ENCODE results near the gene TNFSF15.

DNA sequence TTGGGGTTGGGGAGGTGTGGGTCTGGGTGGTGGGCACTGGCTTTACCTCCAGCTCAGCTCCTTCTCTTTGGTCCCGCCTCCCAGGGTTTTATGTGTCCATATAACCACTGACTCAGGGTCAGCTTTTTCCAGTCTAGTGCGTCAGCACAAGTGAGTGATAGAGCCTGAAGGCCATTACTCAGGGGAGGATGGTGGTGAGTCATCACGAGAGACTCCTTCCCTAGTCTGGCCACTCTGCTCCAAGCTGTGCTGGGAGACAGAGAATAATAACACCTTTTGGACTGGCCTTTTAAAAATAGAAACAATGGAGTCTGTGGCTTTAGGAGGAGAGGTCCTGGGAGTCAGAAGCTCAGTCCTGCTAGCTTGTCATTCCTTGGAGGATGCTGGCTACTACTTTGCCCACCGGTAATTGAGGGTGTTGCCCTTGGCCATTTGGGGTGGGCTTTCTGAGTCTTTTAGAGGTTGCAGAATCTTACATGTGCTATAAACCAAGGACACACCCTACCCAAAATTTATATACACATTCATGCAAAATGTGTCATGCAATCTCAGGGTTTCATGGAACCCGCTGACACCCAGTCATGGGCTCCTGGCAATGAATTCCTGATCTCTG, 35.5 kb upstream of the ATP6V1G1 start:
- PRO-cap, result no peak

DNA sequence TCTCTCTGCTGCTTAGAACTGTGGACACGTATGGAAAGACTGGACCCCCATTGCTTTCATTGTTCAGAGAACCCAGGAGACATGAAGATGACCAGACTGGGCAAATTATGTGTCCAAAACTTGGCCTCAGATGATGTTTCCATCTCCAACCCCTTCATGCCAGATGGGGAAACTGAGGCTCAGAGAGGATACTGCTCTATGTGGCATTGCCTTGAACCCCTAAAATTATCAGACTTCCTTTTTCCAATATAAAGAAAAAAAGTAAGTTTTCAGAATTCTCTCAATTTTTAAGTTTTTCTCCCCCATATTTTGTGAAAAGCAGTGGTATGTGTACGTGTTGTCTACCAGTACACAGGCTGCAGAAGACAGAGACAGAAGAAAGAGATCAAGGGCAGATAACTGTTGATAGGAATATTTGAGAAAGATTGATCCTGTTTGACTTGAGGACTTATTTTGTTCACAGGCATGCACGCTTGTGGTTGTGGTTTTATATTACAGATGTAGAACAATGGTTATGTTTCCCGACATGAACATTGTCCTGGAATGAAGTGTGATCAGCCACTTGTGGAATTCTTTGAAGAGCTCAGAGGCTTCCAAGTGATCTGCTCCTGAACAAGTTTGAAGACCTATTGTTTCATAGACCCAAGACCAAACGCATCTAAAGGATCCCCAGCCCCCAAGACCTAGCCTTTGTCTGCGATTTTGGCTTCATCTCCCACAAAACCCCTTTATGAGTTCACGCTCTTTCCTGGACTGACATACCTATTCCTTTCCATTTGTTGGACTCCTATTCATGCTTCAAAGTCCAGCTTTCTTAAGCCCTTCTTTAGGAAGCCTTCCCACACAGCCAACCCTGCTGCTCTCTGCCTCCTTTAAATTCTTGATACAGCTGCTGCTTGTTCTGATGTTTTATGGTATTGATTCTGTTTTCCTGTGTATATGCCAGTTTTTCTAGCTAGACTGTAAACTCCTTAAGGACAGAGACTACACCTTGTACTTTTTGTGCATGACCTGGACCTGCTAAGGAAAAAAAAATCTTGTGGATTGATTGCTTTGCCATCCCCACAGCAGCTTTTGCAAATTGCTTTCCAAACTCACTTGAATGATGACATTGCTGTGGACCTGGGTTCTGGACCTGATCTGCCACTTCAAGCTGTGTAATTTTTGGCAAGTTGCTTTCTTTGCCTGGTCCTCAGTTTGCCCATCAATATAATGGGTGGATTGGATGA, 13.6 kb downstream of the TEX53 start:
- PRO-cap, result no peak

DNA sequence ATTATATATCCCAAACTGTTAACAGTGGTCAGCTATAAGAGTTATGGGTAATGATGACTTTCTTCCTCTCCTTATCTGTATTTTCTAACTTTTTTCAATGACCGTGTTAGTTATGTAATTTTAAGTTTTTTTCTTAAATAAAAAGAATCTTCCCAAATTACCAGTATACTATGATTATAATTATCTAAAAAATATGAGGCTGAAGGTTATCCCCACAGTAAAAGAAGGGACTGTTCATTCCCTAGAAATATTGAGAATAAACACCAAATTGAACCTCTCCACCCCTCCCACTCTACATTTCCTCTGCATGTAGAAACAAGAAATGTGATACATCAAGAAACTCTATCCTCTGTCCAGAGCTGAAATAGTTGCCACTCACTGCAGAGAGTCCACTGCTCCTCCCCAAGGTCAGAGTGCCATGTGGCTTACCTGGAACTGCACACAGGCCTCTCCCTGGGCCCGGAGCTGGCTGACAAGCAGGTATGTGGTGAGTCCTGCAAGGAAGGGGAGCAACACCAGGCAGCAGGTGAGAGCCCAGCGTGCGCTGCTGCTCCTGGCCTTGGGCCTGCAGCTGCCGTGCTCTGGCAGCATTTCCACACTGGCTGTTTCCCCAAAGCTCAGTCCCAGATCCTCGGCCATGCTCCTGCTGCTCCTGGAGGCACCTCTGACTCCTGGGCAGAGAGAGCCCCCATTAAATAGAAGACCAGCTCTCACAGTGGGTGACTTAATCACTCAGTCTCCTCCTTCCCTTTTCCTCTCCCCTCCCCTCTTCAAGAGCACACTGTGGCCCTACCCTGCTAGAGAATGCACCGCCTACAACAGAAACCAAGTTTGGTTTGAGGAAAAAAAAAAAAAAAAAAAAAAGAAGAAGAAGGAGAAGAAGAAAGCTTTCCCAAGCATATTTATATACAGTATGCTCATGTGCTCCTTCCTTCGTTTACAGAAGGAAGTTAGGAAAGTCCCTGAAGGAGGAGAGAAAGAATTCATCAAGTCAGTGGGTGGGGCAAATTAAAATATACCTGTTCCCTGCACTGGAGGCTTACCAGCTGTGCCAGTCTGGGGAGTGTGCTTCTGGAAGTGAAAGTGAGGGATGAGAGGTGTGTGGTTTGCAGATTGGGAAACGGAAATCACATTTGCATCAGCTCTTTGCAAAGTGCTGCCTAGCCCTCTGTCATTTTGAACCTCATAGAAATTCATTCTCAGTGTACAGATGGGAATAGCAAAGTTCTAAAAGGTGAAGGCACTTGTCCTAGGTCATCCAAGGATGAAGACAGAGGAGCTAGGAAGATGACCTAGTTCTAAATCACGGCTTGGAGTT, at the start of gene TNFSF15:
TNFSF15 (minus strand) TSS at position 666 of the 1,318 bp plus-strand sequence.
- PRO-cap, result no peak

- PRO-cap, result no peak
Measured at GRCh38 chr9:115118892-115119483, 1.0 kb upstream of the TNC start.

GRCh38 chr9:115743967-115744704, 409.5 kb upstream of the PAPPA start:
- PRO-cap, result no peak

DNA sequence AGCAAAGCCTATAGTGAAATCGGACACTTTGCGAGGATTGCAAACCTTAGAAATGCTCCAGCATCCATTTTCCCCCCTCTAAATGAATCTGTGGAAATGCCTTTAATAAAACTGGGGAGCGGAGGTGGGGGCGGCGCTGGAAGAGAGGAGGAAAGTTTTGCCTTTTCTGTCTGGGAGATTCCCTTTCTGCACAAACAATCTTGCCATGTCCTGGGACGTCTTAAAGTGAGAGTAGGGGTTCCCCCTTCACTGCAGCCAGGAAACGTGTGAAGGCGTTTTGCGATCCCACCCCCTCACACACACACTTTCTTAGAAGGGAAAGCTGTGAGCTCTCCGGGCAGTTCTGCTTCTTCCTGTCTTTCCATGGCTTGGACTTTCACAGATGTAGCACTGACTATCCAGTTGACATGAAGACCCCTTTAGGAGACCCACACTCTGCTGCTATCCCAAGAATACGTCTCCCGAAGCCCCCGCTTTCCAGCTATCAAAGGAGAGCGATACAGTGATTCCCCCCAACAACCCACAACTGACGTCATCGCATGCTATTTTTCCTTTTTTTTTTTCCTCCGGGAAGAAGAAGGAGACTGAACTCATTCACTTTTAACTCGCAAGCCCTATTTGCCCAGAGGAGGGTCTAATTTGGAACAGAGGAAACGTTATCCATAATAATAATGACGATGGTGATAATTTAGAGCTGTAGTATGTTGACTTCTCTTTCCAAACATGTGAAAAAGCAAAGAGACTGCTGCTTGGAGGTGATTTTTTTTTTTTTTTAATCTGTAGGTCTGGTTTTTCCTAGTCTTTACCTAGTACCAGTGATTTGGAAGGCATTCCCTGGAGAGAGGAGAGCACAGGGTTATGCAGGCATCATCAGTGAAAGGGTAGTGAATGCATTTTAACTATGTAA, 2.0 kb downstream of the PAPPA start:
- PRO-cap, result no peak

DNA sequence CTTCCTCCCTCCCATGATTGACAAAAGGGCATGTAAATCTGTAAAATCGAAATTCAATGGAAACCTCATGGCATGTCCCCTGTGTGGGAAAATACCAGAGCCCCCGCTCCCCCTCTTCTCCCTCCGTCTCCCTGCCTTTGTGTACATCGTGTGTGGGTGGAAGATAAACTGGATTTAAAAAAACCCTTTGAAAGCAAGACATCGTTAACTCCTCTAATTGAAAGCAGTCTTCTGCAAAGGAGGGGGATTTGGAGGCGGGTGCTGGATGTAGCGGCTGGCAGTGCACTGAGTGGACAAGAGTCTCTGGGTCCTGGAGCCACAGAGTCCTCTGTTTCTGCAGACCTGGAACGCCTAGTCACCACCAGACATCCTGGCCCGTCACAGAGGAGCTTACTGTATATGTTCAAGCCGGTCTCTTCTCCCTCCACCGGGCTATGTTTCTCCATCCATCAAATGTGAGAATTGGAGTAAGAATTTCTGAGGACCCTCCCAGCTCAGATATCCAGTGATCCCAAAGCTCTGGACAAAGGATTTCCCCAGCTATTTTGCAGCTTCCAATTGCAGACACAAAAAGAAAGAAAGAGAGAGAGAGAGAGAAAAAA, 169.5 kb downstream of the PAPPA start:
- PRO-cap, result no peak

DNA sequence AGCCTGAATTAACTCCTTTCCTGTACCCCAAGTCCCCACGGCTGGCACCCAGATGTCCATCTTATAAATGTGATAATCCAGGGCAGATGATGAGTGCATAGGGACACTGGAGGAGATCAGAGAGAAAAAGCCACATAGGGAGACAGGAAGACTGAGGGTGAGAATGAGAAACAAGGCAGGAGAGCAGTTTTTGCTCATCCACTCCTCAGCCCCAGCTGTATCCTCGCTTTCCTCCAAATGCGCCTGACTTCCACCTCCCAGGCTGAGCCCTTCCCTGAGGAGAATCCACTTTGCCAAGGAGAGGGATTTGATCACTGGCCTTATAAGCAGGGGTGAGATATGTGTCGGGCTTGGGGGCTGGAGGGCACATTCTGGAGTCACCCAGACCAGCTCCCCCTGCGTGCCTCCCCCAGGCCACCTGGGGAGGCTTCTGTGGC, 211.3 kb downstream of the PAPPA start:
- PRO-cap, result no peak

DNA sequence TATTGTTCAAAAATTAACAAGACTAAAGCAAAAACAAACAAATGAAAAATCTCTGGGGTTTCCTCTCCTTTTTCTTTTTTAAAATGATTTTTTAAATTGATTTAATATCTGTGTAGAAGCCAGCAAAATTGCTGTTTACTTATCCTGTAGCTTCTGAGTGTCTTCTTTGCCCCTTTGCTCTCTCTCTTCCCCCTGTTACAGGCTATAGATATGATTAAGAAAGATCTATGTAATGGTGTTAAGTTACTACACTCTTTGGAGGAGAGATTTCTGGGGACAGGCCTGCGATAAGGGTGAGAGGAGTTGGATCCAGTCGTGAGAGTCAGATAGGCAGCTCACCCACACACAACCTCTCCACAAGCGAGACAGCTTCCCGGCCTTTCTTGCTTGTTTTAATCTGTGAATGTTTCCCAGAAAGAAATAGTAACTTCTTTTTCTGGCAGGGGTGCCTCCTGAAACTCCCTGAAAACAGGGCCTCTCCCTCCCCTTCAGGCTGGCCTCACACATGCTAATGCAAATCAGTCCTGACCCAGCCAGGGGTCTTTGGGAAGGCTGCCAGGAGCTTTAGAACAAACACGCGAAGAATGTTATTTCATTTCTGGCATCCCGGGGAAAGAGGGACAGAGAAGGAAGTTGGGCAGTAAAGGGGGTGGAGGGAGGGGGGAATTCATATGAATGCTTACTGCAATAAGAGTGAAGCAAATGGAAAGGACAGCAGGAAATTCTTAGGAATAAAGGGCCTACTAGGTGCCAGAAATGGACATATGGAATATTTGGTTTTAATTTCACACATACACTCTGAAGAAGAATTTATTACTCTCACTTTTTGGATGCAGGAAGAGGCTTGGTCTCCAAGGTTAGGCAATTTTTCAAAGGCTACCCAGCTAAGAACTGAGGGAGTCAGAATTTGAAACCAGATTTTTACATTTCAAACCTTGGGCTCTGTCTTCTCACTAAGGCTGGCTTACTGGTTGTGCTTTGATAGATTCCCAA, 215.9 kb upstream of the TRIM32 start:
- PRO-cap, result no peak

DNA sequence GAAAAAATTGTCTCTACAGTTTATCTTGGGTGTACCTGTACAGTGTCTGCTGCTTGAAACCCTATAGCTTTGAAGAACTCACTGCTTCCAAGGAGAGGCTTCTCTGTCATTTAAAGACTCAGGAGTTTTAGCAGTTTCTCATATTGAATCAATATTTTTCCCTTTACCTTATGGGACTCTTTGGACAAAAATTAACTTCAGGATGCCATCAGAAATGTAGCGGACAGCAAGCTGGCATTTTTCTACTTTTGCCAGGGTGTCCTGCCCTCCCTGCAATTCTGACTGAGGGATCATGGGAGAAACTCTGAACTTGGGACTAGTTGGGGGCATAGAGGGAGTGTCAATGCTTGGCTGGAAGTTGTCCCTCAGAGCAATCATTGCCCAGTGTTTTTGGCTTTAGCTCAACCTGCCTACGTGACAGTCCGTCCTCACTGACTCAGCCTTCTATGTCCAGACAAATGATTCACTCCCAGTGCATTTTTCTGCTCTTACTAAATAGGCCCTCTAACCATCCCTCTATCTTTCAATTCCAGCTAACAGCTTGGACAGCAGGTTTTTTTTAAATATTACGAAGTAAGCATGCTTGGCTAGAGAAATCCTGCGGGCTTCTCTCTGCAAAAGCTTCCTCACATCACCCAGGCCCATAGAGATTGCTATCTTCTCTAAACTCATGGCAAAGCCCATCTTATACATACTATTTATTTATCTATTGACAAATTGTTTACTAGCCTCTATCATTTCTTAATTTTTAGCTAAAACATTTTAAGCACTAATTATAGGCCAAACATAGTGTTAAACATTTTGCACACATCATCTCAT, 627.4 kb downstream of the TLR4 start:
- PRO-cap, result no peak

GRCh38 chr9:118929405-118929666, 439.9 kb downstream of the BRINP1 start:
- PRO-cap, result no peak

GRCh38 chr9:119562319-119562821, 193.1 kb upstream of the BRINP1 start:
- PRO-cap, result no peak

GRCh38 chr9:119626696-119627122, 257.5 kb upstream of the BRINP1 start:
- PRO-cap, result no peak

- PRO-cap, result no peak
Measured at GRCh38 chr9:120129680-120129985, 450.3 kb downstream of the CDK5RAP2 start.

GRCh38 chr9:120571697-120572424, 8.1 kb downstream of the CDK5RAP2 start:
- PRO-cap, result no peak

GRCh38 chr9:120710073-120710762, 4.1 kb downstream of the MEGF9 start:
- PRO-cap, result no peak

DNA sequence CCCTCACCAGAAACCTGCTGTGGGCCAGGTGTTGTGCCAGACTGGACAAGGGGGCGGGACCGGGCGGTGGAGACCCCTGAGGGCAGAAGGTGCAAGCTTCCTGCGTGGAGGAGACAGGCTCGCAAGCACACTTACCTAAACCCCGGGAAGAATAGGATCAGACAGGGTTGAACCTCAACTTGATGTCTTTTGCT, 739 bp upstream of the MEGF9 start:
- PRO-cap, result no peak

DNA sequence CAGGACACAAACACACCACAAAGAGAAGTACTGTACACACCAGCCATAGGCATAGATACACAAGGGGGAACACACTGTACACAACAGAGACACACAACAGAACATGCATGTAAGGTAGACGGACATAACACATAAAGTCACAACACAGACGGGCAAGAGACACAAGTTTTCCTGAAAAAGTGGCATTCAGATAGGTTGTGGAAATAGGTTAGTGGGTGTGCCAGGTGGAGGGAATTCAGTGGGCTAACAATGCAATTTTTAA, 762 bp upstream of the PHF19 start:
- PRO-cap, result bidirectional peak, plus-strand start at position 78 of the sequence, minus-strand start outside the sequence

GRCh38 chr9:120917517-120918173, 9.0 kb downstream of the TRAF1 start:
- PRO-cap, result no peak

- PRO-cap, result no peak
Measured at GRCh38 chr9:120925554-120925759, 1.1 kb downstream of the TRAF1 start.

Measured in SEM (cell line).